ENCODE measurements around the gene TFF2.

GRCh38 chr21:42308434-42309025, 6.7 kb downstream of the TFF3 start:
- PRO-cap, result no peak

- PRO-cap, result no peak
Measured at GRCh38 chr21:42350792-42351333, at the start of gene TFF2. Gene TFF2 (minus strand): TSS chr21:42350994.

DNA sequence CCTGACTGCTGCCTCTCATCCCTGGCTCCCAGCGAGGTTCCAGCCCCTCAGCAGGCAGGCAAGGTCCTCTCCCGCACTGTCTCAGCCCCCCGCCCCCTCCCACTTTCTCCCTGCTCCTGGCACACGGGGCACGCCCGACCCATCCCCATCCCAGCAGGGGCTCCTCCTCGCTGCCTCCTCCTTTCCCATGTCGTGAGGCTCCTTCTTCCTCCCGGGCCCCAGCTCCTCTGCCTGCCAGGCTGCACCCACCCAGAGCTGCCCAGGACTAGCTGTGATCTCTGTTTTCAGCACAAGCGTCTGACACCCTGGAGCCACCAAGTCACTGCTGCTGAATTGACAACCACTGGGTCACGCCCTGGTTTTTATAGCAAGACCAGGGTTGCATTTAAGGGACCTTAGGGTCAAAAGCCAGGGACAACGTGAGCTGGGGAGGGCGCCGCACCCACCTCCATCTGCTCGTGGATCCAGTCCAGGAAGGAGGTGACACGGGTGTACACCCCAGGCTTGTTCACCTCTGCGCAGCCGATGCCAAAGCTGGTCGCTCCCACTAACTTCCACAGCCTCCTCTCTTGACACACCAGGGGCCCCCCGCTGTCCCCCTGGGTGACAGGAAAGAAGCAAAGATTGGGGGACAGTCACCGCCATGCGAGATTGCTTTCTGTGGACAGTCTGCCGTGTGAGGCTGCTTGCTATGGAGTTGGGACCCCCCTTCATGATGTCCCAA, 9.1 kb upstream of the TFF1 start:
- PRO-cap, result no peak

- PRO-cap, result no peak
Measured at GRCh38 chr21:42375994-42376914, 9.9 kb upstream of the TFF1 start.

GRCh38 chr21:42427012-42427654, 23.4 kb downstream of the UBASH3A start:
- PRO-cap, result no peak

DNA sequence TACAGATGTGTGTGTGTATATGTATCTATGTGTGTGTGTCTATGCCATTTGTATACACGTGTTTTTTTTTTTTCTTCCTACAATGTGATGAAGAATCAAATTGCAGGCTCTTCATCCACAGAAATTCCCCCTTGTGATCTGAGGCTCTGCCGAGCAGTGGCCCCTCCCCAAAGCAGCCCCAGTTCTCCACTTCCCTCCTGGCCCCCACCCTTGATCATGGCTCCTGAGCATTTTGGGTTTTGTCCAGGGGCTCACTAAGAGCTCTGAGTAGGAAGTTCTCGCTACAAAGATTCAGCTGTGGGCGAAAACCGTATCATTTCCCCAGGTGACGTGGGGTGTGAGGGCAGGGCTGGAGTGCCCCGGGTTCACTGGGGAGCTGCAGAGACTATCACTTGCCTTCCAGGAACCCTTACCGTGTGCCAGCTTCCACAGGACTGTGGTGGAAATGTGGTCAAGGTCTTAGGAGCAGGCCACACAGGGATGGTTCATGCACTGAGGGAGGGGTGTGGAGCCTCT, 35.7 kb downstream of the RSPH1 start:
- PRO-cap, result no peak

- PRO-cap, result unidirectional peak, minus-strand start at chr21:42514539; unidirectional peak, minus-strand start at chr21:42514595
Measured at GRCh38 chr21:42513957-42515151, 702 bp downstream of the SLC37A1 start.

GRCh38 chr21:42539108-42539852, 25.6 kb downstream of the SLC37A1 start:
- PRO-cap, result no peak

DNA sequence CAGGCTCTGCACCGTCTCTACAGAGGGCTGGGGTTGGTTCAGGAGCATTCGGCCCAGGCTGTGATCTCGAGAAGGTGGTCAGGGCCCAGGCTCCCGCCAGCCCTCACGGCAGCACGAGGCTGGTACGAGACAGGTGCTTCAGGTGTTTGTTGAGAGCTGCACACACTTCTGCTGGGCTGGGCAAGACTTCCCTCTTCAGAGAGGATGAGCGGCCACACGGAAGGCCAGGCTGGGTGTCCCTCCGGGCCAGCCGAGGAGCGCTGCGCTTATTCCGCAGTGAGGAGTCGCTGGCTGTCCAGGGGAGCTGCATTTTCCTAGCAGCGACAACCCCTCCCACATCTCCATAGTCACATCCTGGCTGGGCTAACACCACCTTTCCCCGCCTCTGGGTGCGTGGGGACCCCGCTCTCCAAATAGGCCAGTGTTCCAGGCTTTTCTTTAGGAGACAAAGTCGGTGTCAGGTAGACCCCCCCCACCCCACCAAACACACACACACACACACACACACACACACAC, 50.6 kb downstream of the PDE9A start:
- PRO-cap, result no peak

DNA sequence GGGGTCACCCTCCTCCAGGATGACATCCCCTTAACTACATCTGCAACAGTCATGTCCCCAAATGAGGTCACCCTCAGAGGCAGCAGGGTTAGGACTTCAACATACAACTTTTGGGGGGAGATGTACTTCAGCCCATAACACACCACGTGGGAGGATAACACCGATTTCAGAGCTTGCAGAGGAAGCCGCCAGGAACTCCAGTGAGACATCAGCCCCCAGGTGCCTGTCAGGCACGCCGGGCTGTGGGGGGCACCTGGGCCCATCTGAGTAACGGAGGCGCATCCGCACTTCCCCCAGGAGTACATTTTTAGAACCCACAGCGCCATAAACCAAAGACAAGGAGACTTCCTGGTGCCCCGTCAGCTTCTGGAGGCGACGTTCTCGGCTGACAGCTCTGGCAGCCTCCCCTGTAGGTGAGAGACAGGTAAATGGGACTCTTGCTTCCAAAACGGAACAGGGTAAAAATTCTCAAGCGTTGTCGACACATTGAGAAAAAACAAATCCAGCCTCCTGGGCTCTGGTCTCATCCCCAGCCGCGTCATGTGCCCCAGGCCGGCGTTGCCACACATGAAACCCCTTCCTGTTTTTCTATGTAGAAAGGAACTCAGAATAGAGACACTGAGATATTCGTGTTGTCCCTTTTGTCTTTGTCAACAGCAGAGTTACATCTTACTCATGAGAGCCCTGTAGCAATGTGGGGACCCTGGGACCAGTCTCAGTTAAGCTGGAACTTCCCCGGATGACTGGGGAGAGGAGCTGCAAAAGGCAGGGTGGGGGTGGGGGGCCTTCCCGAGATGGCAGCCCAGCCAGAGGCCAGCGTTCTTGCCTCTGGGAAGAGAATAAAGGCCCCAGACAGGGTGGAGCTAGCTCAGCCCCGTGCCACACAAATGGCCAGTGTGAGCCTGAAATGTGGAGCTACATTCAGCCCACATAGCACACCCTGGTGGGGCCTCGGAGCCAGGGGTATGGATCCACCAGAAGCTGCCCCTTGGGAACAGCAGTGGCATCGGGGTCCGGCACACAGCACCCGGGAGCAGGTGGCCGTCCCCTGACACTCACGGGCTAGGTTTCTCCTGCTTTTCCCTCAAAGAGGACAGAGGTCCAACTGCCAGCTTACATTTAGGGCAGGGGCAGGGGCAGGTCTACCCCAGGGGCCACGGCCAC, 93.5 kb downstream of the PDE9A start:
- PRO-cap, result no peak

DNA sequence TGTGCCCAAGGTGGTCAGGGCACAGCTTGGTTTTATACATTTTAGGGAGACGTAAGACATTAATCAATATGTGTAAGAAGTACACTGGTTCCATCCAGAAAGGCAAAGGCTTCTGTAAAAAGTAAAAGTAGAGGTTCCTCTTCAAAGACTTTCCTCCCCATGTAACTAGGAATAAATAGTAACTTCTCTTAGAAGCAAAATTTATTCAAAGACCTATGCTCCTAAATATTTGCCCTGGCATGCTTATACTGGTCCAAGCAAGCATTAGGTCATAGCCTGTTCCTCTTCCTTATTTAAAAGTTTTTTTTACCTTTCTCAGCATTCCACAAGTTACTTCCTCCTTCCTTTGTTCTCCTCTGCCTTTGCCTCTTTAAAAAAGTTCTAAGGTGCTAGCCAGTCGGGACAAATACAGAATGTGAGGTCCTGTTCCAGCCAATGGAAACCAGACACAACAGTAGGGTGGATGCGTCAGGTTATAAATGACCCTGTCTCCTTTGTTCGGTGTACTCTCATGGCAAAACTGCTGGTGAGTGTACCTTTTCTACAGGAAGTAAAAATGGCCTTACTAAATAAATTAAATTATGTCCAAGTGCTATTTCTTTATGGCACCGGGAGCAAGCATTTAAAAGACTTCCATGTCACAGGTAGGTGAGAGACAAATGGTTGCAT, 66.9 kb downstream of the WDR4 start:
- PRO-cap, result no peak

DNA sequence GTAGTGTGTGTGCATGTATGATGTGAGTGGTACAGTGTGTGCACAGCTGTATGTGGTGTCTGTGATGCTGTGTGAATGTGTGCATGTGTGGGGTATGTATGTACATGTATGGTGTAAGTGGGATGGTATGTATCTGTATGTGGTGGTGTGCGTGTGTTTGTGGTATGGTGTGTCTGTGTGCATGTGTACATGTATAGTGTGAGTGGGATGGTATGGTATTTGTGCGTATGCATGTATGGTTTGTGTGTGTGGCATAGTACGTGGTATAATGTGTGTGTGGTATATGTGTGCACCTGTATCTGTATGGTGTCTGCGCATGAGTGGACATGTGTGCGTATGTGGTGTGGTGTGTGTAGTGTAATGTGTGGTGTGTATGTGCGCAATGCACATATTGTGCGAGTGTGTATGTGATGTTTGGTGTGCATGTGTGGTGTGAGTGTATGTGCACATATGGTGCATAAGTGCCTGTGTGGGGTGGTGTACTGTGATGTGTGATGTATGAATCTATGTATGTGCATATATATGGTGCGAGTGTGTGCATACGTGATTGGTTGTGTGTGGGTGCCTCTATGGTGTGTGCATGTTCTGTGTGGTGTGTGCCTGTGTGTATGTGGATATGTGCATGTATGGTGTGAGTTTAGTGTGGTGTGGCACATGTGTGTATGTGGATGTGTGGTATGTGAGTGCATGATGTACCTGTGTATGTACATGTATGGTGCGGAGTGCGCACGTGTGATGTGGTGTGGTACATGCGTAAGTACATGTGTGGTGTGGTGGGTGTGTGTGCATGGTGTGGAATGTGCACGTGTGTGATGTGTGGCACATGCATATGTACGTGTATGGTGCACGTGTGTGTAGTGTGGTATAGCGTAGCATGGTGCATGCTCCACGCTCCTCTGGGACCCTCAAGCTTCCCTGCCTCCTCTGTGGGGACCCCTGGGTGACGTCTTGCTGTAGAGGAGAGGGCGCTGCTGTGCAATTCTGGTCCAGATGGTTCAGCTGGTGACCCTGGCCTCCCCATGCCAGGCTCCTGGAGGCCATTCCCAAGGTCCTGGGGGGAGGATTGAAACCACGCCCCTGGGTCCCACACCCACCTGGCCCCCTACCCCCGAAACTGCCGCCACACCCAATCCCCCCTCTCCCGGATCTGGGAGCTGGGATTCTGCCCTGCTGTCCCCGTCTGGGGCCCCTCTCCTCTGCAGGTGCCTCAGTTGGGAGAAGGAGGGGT, 38.6 kb downstream of the WDR4 start:
- PRO-cap, result no peak

- PRO-cap, result no peak
Measured at GRCh38 chr21:43025587-43026116, 50.0 kb downstream of the CBS start.

DNA sequence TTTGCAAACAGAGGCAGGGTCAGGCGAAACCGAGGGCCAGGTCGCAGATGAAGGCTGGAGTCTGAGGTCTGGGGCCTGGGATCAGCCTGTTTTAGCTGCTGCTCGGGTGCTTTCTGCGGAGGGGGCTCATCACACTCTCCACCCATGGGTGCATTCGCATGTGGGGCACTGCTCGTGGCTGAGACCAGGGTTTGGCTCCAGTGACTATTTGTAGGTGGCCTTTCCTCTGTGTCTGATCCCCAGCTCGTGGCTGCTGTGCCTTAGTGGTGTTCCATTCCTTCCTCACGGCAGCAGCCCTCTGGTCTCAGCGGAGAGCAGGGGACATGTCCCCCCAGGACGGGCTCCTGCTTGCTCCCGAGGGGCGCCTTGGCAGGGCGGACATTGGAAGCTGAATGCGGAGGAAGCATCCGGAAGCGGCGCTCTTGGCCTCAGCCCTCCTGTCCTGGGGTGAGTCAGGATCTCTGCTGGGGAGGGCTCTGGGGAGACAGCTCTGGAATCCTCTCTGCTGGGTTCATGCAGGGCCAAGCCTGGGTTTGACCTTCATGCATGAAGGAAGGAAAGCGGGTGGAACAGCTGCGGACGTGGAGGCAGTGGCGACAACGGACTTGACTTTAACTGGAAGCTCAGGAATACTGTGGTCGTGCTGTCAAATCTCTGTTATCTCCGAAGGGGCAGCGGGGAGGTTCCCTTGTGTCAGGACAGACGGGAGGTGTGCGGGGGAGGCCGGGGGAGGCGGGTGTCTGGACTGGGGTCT, 26.2 kb downstream of the CRYAA start:
- PRO-cap, result no peak

DNA sequence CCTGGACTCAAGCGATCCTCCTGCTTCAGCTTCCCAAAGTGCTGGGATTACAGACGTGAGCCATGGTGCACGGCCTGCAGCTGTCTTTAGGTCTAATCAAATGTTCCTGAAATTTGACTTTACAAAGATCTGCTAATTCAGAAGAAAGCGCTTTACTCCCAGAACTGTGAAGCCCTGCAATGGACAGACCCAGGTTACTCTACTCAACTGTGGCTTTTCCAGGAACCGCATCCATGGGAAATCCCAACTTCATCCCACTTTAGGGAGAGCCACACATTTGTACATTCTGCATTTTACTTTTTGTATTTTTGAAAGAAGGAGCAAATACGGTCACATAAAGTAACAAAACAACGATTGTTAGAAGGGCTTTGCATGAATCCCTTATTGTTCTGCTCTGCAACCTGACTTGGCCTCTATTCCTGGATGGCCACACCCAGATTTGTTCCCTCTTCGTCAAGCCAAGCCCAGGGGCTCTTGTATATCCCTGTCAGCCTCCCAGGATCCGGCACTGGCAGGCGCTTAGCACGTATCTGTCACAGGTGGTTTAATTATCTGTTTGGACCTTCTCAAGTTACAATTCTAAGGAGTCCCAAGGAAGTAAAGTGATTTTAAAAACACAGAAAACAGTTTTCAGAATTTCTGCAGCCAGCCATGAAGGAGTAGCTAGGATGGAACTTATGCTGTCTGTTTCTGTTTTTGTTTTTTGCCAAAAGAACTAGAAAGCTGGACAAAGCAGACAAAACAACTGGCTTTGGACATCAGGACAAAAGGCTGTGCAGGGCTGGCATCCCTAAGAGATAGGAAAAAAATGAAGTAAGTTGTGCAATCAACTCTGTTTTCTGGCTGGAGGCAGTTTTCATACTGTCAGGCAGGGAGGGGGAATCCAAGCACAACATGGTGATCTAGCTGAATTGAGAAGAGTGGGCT, 28.0 kb downstream of the CRYAA start:
- PRO-cap, result no peak

- PRO-cap, result no peak
Measured at GRCh38 chr21:43363025-43363287, 64.0 kb downstream of the SIK1 start.

DNA sequence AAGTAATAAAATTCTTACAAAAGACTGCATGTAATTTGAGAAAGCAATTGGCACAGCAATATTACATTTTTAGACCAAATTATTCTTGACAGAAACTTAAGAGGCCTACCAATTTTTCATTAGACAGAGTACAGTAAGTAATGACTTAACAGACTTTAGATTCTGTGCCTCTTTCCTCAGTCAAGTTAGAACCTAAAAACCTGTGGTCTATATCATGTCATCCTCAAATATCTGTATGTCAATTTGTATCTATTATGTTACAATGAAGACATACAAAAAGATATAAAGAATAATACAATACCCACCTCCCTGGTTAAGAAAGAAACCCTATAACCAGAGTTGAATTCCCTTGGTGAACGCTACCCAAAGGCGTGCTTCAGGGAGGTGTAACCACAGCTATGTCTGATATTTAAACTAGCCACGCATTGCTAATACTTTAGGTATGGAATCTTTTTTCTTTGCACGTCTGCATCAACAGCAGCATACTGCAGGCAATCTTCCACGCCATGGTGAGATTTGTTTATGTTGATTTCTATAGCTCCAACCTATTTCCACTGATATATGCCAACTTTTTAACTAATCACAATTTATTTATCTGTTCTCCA, 35.6 kb downstream of the H2BC12L start:
- PRO-cap, result no peak

- PRO-cap, result no peak
Measured at GRCh38 chr21:43645115-43646106, 13.9 kb downstream of the HSF2BP start.

- PRO-cap, result no peak
Measured at GRCh38 chr21:43660527-43661027, 1.2 kb downstream of the RRP1B start.

GRCh38 chr21:43756650-43757494, 19.2 kb downstream of the CSTB start:
- PRO-cap, result no peak

All from osteocyte (in vitro differentiated cells).